LUHMES (cell line): ENCODE measurements around a stretch of chr3.

- PRO-cap: no peak
Measured at GRCh38 chr3:150792177-150792579, 29.2 kb upstream of the SIAH2 start.

- PRO-cap: no peak
Measured at GRCh38 chr3:151171028-151171437, 32.0 kb downstream of the GPR171 start.

GRCh38 chr3:151230515-151231153, 27.6 kb upstream of the GPR171 start:
- PRO-cap: no peak

DNA sequence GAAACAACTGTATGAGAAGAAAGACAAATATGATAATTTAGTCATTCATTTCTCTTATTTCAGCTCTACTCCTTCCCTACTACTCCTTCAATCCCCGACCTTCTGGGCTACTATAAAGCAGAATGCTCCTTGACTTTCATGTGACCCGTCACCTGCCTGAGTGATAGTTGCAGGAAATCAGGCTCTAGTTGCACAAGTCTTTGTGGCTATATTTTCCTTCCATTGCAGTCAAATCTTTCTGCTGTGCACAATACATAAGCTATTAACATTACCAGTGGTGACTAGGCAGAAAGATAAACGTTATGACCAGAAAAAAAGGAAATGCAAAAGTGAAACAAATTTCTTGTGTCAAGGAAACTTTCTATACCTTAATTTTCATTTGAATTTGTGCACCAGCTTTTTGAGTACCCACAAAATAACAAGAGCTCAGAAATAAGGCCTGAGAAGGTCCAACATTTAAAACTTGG, 2.3 kb downstream of the SUCNR1 start:
- PRO-cap: no peak

DNA sequence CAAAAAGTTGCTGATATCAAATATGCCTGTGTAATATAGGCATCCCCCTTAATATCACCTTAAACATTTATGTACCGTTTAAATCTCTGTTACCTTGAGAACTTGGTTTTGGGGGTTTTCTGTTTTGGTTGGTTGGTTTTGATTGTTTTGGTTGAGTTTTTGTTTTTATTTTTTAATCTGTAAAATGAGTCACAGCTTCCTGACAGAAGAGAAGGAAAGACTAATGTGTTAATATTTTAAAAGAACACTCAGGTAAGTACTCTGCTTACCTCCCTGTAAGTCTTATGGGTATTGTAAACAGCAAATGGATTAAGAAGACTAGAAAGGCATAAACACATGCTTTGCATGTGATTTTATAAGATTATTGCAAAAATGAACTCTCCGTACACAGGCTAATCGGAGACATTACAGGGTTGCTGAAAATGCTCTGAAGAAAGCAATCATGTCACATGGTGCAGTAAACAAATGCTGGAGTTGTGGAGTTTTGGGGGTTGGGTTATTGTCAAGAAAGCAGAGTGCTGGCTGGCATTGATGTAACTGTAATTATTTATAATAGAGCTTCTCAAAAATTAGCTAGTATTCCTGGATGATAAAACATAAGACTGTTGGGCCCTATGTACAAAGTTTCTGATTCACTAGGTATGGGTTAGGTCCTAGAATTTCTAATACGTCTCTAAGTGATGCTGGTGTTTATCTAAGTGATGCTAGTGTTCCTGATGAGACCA, 69.4 kb upstream of the MBNL1 start:
- PRO-cap: no peak

DNA sequence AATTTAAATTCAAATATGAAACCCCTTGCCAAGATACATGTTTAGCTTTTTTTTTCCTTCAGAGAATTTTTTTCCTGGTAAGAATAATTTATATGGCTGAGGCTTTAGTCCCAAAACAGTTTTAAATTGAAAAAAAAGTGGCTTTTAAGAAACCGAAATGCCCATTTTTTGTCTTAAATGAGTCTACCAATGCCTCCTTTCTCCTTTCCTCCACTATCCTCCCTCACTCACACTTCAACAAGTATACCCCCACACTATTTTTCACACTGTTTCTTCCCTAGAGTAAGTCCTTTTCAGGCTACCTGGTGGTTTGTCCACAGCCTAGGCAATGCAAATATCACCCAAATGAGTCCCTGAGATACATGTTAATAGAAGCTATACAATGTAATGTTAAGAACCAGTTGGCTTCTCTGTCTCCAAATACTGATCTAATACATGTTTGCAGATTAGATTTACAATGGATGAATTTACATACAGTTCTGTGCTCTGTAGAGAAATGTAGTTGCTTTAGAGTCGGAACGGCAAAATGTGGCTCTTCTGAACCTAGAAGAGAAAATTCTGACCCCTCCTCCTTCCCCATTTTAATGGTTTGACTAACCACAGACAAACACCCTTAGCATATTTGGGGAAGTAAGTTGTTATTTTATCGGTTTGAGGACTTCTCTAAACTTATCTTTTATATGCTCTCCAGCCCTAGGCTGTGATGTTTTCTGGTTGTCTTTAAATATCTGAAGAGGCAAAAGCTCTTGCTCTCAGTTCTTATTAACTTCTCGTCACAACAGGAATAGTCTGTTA, 63.6 kb upstream of the MBNL1 start:
- PRO-cap: no peak

DNA sequence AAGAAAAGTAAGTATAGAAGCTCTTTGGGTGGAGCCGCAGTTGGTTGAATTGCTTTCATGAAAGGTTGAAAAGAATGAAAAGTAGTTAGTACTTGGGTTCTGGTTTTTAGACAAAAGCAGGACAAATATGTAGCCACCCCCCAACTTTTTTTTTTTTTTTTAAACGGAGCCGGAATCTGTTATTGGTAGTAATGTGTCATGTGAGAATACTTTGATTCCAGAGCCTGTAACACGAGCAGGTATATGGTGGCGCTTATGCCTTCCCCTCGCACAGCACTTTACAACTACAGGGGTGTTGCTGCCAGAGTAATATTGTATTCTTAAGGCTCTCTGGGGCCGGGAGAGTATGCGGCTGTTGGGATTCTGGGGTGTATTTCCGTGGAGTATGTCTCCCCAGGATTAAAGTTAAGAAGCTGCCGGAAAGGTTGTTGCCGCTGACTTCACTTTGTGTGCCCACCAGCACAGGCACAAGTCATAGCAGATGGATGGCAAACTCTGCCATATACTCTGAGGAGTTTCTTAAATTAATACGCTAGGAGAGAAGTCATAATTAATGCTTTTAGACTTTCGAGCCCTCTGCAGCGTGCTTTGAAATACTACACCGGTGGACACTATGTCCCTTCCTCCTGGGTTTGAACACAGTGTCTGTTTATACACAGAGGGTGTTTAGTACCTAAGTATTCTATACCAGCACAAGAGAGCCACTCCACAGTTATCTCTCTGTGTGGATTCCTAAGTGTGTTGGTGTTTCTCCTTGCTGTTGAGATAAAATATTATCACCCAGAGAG, 1.2 kb downstream of the MBNL1 start:
- PRO-cap: bidirectional peak, plus-strand start at position 209 of the sequence, minus-strand start at position 112 of the sequence

GRCh38 chr3:152309834-152310625, 41.3 kb downstream of the MBNL1 start:
- PRO-cap: no peak

DNA sequence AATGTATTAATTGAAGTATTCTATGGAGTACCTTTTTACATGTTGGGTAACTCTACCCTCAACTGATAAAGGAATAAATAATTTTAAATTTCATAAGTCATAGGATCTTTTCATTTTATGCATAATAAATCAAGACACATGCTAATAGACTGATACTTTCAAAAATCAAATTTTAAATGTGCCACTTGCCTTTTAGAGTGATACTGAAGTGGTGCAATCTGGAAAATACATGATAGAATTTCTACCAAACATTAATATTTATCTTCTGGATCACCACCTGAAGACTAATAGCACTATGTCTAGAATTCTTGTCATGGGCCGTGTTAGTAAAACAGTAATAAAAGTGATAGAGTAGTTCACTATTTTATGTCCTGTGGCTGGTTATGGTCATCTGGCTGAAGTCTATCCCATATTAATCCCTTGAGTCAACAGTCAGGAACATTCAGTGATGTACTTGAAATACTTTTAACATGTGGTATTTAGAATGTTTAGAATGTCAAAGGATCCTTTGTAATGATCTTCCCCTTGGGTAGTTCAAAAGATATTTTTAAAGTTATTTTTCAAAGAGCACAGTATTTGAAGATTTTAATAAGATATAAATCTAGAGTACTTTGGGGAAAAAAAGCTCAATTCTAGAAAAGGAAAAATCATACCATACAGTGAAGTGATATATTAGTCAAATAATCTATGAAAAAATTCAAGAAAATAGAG, 116.9 kb downstream of the MBNL1 start:
- PRO-cap: no peak

DNA sequence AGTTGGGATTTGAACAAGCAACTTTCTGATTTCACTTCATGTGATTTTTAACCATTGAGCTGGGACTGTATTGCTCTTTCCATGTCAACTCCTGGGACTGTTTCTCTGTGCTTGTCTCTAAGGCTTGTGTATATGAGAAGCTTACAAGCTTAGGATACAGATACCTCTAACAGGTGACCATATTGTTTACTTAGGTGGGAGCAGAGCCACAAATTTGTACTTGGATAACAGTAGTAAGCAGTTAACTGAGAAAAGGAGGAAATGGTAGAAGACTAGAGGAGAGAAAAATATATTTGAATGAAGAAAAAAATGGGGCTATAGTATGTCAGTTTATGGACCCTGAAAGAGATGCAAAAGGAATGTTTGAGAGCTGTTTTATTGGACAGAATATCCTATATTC, 133.7 kb downstream of the MBNL1 start:
- PRO-cap: no peak

- PRO-cap: no peak
Measured at GRCh38 chr3:152416748-152417482, 148.2 kb downstream of the MBNL1 start.

GRCh38 chr3:152428230-152428977, 159.7 kb downstream of the MBNL1 start:
- PRO-cap: no peak

- PRO-cap: no peak
Measured at GRCh38 chr3:152436779-152437458, 168.2 kb downstream of the MBNL1 start.

- PRO-cap: no peak
Measured at GRCh38 chr3:152621082-152621614, 213.8 kb upstream of the P2RY1 start.

DNA sequence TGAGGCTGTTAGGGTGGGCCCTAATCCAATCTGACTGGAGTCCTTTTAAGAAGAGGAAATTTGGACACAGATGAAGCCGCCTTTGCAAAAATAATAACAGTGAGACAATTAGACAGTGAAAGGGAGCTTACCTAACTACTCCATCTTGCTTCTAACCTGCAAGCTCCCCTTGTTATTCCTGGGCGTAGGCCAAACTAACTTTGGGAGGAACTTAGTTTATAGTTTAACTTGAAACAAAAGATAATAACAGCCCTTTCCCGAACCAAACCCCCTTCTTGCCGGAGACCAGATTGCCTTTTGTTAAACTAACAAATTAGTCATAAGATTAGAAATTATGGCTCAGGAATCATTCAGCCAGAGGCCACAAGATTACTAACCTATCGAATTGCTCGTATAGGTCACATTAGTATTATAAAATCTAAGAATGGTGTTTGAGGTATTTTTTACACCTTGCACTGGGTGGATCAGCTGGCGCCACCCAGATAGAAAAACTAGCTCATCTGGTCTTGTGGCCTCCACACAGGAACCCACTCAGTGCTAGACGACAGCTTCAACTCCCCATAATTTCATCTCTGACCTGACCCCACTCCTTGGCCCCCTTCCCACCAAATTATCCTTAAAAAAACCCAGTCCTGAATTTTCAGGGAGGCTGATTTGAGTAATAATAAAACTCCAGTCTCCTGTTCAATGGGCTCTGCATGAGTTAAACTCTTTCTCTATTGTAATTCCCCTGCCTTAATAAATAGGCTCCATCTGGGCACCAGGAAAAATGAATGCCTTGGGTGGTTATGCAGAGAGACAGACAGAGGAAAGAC, 65.2 kb upstream of the RAP2B start:
- PRO-cap: no peak

DNA sequence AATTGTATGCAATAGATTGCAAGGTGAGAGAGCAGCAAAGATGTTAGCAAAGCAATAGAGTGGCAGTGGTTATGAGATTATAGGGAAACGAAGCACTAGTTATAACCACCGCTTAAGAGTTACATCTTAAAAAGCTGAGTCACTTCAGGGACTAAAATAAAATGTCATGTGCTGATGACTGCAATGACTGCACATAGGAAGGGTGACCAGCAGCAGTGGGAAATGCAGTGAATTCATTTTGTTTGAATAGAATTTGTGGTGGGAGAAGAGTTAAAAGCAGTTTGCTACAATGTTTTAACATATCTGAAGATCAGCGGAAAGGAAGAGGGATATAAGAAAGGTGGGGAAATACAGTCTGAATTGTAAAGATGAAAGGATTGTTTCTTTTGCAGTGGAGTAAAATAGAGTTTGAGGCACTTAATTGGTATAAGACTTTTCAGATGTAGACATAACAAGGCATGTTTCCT, 127.4 kb downstream of the RAP2B start:
- PRO-cap: no peak

GRCh38 chr3:153311918-153312117, 149.8 kb downstream of the RAP2B start:
- PRO-cap: no peak

GRCh38 chr3:153320241-153320945, 158.4 kb downstream of the RAP2B start:
- PRO-cap: no peak

GRCh38 chr3:154135389-154136006, 14.3 kb downstream of the ARHGEF26 start:
- PRO-cap: no peak

GRCh38 chr3:154144377-154144852, 23.2 kb downstream of the ARHGEF26 start:
- PRO-cap: no peak